Fibroblast of the aortic adventitia (primary cell): ENCODE measurements around the genes HS3ST5 and TSPYL1.

DNA sequence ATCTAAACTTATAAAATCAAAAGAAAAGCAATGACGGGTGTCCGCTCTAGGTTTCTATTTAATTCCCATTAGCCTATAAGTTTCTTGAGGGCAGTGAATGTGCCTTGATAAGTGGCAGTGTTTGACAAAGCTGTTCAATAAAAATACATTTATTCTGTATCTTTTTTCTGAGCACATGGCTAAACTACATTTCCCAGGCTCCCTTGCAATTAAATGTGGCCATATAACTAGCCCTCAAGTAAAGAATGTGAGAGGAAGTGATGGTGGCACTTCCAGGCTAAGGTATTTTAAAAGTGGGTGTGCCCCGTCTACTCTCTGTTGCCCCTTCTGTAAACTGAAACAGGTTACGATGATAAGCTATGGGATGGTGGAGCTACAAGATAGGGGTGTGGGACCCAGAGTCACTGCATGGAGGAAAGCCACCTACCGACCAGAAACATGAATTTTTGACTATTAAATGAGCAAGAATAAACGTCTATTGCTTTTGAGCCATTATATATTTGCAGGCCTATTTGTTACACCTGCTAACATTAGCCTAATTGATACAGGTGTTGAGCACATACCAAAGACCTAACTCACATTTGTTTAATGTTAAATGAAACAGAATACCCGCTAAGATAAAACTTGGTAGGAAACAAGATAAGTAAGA lies 3.2 kb downstream of the FYN start:
- CAGE, long polyA plus RNA, result no peak

- CAGE, long polyA plus RNA, result no peak
These were observed 68.7 kb upstream of the CCN6 start for GRCh38 chr6:111985161-111985695.

DNA sequence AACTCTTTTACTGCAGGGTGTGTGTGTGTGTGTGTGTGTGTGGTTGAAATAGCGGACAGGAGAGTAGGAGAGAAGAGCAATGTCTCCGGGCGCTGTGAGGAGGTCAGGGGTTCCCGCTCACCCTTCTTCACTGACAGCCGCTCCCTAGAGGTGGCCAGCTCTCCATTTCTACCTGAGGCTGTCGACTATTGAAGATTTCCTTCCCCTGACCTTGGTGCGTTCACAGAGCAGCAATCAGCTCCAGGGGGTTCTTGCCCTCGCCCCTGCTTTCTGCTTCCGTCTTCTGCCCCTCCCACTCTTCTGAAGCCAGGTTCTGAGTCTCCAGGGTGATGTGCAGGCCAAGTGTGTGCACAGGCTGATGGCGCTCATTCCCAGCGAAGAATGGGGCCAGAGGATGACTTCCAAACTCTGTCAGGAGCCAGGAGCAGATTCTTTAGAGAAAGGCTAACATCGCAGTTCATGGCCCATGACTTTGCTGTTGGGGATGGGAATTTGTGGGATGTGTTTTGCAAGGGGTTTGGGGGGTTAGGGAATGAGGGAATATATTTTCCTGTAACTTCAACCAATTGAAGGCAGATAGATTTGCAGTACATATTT lies 56.2 kb upstream of the CCN6 start:
- CAGE, long polyA plus RNA, result no peak

- CAGE, long polyA plus RNA, result no peak
These were observed 1.7 kb downstream of the TUBE1 start for GRCh38 chr6:112085533-112086105.

DNA sequence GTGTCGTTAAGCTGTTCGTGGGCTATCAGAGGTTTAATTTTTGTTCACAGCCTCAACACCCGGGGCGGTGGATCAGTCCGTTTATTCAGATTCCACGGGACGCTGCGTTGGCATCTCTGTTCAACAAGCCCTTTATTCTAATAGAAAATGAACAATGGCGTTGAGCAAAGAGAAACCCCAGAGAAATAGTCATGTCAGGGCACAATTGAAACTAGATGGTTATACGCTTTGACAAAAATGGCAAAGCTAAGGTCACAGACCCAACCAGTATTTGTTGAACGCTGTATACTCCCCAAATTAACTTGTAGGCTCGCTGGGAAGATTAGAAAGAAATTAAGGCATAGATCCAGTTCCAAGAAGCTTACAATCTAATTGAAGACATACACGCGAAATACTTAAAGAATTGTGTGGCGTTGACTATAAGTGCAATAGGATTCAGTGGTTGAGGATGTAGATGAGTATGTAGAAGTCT lies 399 bp downstream of the FAM229B start:
- CAGE, long polyA plus RNA, result no peak

- CAGE, long polyA plus RNA, result no peak
These were observed 44.1 kb downstream of the FAM229B start for GRCh38 chr6:112131414-112131988.

DNA sequence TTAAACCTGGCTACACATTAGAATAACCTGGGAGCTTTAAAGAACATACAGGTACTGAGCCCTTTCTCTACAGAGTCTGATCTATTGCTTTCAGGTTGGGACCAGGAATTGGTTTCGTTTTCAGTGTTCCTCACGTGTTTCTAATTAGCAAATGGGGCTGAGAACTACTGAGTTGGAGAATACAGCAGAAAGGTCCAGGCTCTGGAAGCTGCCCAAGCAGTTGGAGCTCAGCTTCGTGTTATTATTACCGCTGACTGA lies 57.0 kb downstream of the FAM229B start:
- CAGE, long polyA plus RNA, result no peak

GRCh38 chr6:112187771-112188235 lies 66.6 kb downstream of the LAMA4 start:
- CAGE, long polyA plus RNA, result no peak

DNA sequence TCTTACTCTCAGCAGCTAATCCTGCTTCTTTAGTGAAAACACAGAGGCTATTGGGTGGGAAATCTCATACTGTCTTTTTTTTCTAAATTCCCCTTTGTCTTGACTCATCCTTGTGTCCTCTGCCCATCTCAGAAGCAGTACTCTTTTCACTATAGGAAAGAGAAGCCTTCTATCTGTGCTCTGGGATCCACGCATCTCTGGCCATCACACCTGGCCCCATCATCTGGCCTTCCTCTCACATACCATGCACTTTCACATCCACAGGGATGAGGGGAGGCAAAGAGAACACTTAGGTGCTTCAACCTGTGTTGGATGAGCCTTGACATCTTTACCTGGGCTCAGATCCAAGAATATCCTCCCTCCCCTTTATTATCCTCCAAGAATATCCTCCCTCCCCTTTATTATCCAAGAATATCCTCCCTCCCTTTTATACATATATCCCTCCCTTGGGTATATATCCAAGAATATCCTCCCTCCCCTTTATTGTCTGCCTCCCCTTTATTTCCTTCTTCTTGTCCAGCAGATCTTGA lies 30.4 kb downstream of the LAMA4 start:
- CAGE, long polyA plus RNA, result no peak

GRCh38 chr6:112234103-112234393 lies 20.3 kb downstream of the LAMA4 start:
- CAGE, long polyA plus RNA, result no peak

- CAGE, long polyA plus RNA, result no peak
These were observed 4.5 kb upstream of the LAMA4 start for GRCh38 chr6:112258670-112259373.

DNA sequence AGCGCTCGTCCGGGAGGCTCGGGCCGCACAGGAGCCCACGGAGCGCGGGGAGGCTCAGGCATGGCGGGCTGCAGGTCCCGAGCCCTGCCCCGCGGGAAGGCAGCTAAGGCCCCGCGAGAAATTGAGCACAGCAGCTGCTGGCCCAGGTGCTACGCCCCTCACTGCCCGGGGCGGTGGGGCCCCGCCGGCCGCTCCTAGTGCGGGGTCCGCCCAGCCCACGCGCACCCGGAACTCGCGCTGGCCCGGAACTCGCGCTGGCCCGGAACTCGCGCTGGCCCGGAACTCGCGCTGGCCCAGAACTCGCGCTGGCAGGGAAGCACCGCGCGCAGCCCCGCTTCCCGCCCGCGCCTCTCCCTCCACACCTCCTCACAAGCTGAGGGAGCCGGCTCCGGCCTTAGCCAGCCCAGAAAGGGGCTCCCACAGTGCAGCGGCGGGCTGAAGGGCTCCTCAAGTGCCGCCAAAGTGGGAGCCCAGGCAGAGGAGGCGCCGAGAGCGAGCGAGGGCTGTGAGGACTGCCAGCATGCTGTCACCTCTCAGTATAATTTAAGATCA lies 342.4 kb downstream of the RFPL4B start:
- CAGE, long polyA plus RNA, result no peak

DNA sequence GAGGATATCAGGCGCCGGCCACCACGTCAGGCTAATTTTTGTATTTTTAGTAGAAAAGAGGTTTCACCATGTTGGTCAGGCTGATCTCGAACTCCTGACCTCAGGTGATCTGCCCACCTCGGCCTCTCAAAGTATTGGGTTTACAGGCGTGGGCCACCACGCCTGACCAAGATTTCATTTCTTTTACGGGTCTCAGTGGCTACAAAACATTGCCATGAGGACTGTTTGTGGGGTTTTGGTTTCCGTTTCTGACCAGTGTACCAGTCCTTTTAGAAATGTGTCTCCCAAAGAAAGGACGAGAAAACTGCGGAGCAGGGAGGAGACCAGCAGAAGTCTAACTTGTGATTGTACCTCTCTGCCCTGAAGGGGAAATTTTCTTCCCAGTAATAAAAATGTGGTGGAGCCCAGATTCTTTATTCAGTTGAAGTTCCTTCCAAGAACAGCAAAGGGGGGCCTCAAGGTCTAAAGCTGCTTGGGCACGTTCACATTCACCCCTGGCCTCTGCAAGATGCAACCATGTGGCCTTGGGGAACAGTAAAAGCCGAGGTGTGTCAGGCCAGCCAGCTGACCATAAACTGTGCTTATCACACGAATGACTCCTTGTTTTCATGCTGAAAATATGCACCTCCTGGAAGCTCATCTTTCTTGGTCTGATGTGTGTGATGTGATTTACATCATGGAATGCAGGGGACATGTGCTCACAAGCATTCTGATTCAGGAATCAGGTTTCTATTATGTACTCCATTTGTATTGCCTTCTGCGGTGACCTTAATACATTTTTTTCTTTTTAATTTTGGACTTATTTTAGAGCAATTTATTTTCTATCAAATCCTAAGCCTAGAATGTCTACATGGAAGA lies 211.7 kb upstream of the MARCKS start:
- CAGE, long polyA plus RNA, result no peak

GRCh38 chr6:113860467-113860706 lies 3.2 kb downstream of the MARCKS start:
- CAGE, long polyA plus RNA, result no peak

- CAGE, long polyA plus RNA, result no peak
These were observed at the start of gene HS3ST5 for GRCh38 chr6:114342756-114343444. Gene HS3ST5 (minus strand): TSS chr6:114343023.

DNA sequence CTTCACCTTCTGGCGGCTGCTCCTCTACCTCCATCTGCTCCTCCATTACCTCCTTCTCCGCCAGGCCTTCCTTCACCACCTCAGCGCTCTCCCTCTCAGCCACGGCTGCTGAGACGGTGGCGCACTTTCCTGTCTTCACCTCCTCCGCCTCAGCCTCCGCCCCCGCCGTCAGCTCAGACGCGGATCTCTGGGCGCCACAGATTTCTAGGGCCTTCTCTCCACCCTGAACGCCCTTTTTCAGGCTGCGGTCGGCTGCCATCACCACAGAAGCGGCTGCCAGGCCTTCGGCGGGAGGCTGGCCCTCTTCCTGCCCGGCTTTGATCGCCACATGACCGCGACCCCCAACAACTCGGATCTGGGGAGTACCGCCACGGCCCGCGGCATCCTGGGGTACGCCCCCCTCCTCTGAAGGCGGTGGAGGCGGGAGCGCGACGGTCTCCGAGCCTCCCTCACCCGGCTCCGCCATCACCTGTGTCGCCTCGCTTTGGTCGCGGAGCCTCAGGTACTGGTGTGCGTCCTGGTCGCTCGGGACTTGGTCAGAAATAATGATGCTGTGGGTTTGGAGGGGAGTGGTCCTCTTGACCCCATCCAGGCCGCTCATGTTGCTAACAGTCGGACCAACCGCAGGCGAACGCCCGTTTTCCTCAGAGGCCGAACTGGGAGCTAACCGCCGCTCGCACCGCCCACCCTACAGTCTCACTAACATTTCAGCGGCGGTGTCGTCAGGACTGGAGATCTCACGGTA lies at the start of gene TSPYL1:
TSPYL1 (minus strand) TSS at position 701 of the 745 bp plus-strand sequence.
- CAGE, long polyA plus RNA, result no peak

DNA sequence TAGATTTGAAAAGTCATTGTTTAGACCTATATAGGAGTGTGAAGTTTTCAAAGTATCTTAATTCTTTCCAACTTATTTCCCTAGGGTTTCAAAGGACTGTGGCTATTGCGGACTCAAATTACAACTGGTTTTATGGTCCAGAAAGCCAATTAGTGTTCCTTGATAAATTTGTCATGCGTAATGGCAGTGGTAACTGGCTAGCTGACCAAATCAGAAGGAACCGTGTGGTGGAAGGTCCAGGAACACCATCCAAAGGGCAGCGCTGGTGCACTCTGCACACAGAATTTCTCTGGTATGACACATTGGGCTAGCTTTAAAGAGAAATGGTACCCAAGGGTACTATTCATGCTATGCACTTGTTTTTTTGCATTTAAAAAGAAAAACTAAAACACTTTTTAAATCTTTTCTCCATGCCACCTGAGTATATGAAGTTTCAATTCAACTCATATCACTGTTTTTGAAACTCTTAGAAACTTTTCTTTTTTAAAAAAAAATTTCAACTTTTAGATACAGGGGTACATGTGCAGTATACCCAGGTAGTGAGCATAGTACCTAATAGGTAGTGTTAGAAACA lies 27.8 kb upstream of the CALHM6 start:
- CAGE, long polyA plus RNA, result no peak

GRCh38 chr6:116436251-116437211 lies 24.6 kb upstream of the CALHM6 start:
- CAGE, long polyA plus RNA, result no peak

GRCh38 chr6:116909057-116909371 lies 32.0 kb downstream of the RFX6 start:
- CAGE, long polyA plus RNA, result no peak

- CAGE, long polyA plus RNA, result no peak
These were observed 37.9 kb downstream of the VGLL2 start for GRCh38 chr6:117303259-117303663.